Vagina (tissue), 1 donor: ENCODE measurements around a stretch of chr22.

GRCh38 chr22:24275117-24275571 is 4.5 kb downstream of the SPECC1L start:
- PRO-cap = no peak
- RAMPAGE, long total RNA = no peak

GRCh38 chr22:24402359-24402857 is 25.0 kb upstream of the ADORA2A start:
- PRO-cap = no peak
- RAMPAGE, long total RNA = no peak

- PRO-cap = no peak
- RAMPAGE, long total RNA = no peak
These were observed 800 bp upstream of the ADORA2A start for GRCh38 chr22:24426501-24427096.

DNA sequence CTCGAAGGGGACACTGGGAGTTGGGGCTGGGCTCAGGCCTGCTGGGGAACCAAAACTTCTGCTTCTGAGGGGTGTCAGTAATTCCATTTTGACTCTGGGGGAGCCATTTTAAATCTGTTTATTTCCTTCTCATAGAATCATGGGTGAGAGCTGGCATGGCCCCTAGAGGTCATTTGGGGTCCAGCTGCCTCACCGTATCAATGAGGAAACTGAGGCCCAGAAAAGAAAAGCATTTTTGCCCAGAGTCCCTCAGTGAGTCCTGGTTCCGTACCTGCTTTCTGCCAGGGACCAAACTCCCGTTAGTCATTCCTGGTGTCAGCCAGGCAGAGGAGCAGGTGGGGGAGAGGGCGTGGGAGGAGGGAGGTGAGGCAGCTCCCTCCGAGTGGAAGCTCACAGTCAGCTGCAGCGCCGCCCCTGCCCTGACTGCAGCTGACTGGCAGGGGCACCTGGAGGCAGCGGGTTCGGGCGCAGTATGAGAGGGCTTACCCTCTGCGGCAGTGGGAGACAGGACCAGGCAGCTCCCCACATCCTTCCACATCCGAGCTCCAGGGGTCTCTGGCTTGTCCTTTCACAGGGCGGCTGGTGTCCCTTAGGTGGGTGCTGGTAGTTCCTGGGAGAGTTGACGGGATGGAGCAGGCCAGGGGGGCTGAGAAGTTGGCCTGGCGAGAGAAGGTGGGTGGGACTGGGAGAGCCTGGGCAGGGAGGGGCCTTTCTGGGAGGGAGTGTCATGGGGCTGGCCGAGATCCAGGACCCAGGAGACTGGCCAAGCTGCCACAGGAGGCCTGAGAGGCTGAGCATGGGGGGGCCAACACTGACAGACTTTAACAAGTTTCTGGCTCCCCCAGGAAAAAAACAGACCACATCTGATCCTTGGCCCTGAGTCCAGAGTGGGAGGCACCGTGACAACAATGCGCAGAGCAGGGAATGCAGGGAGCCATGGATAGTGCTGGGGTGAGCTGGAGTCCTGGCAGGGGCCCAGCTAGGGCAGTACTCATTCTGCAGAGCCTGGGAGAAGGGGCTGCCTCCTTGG is 4.7 kb downstream of the ADORA2A start:
- PRO-cap = no peak
- RAMPAGE, long total RNA = no peak

GRCh38 chr22:24495608-24496171 is 558 bp downstream of the UPB1 start:
- PRO-cap = no peak
- RAMPAGE, long total RNA = no peak

- PRO-cap = no peak
- RAMPAGE, long total RNA = no peak
These were observed 57.6 kb downstream of the GGT1 start for GRCh38 chr22:24660627-24660982.

- PRO-cap = no peak
- RAMPAGE, long total RNA = no peak
These were observed 45.6 kb downstream of the PIWIL3 start for GRCh38 chr22:24728819-24729434.

DNA sequence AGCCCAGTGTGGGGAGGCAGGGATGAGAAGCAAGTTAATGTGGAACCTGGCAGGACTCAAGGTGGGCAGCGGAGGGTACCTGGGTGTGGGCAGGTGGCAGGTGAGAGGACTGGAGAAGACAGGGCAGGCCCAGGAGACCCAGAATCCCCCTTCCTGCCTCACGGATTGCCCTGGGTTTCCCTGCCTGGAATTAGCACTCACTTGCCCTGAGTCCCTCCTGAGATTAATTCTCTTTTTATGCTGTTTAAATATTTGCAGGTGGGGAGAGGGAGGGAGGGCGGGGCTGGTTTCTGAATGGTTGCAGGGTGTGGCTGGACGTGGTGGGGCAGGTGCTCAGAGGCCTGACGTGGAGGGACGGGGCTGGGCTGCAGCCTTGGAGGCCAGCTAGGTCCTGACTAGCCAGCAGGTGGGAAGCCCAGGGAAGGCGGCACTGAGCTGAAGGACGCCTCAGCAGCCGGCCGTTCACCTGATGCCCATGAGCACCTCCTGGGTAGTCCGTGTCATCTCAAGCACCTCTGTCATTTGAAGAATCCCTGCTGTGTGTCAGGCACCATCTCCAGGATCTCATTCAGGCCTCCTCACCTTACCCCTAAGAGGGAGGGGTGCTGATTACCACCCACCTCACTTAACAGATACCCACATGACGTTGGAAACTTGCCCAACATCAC is 21.2 kb downstream of the SGSM1 start:
- PRO-cap = no peak
- RAMPAGE, long total RNA = no peak

- PRO-cap = no peak
- RAMPAGE, long total RNA = no peak
These were observed 30.8 kb downstream of the KIAA1671 start for GRCh38 chr22:24983217-24983766.

DNA sequence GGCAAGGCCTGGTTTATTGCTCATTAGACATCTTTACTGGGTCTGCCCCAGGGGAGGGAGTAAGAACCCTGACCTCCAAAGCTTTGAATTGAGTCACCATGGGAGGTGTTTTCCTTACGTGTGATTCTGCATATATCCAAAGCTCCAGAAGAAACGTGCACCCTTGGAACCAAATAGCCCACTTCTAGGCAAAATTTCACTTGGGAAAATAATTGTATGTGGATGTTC is 61.3 kb downstream of the KIAA1671 start:
- PRO-cap = no peak
- RAMPAGE, long total RNA = no peak

GRCh38 chr22:25058273-25059141 is 106.0 kb downstream of the KIAA1671 start:
- PRO-cap = no peak
- RAMPAGE, long total RNA = no peak

DNA sequence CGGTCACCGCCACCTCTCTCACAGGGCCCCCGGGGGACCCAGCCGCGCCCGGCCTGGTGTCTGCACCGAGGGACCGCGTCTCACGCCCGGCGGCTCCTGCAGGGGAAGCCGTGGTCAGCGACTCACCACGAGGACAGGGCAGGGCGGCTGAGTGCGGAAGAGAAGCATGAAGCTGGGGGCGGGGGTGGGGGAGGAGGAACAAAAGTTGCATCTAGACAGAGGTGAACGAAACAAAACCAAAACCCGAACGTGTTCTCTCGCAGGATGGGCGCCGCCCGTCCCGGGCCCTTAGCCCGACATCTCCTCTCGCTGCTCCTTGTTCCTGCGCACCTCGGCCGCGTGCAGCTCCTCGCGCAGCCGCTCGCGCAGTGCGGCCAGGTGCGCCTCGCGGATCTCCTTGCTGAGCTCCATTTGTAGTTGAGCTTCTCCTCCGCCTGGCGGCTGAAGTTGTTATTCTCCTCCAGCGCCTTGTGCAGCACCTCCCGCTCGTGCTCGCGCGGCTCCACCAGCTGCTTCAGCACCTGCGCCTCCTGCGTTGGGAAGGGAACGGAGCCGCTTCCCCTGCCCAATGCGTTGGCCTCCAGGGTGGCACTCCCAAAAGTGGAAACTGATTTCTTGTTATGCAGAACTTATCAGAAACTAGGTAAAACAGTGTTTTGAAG is 20.5 kb upstream of the CRYBB3 start:
- PRO-cap = no peak
- RAMPAGE, long total RNA = no peak

- PRO-cap = no peak
- RAMPAGE, long total RNA = no peak
These were observed 158.0 kb upstream of the GRK3 start for GRCh38 chr22:25406522-25406742.

DNA sequence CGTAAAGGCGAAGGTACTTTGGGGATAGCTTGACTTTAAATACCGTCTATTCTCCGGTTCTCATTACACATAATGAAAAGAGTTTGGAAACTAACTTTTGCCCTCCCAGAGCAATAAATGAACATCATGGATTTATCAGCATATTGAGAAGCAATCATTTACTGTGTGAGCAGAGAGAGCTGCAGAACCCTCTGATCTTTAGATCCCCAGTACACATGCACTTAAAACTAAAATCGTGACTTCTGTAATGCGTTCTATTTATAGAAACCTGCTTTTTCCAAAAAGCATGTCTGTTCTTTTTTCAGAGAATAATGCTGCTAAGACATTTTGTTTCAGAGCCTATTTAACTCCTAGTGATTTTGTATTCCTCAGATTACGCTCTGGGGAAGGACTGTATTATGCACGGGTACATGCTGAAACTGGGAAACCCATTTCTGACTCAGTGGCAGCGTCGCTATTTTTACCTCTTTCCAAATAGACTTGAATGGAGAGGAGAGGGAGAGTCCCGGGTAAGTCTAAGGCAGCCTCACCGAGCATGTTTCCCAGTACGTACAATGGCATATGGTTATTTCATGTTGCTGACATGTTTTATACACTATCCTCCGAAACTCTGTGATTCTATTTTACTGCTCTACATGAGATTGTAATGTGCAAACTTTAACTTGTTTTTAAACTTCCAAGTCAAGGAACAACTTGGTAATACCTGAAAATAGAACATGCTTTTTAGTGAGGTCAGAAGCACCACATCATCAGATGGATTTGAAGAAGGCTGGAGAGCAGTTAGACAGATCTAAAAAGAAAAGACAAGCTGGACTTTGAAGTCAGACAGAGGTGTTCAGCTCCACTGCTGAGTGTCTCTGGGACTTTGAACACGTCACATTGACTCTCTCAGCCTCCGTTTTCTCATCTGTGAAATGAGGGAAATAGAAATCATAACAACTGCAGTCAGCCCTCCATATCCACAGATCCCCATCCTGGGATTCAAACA is 23.8 kb upstream of the MYO18B start:
- PRO-cap = no peak
- RAMPAGE, long total RNA = no peak

GRCh38 chr22:25761946-25762706 is 20.1 kb downstream of the MYO18B start:
- PRO-cap = no peak
- RAMPAGE, long total RNA = no peak

GRCh38 chr22:26479118-26479884 is 4.3 kb downstream of the HPS4 start:
- PRO-cap = no peak
- RAMPAGE, long total RNA = no peak

DNA sequence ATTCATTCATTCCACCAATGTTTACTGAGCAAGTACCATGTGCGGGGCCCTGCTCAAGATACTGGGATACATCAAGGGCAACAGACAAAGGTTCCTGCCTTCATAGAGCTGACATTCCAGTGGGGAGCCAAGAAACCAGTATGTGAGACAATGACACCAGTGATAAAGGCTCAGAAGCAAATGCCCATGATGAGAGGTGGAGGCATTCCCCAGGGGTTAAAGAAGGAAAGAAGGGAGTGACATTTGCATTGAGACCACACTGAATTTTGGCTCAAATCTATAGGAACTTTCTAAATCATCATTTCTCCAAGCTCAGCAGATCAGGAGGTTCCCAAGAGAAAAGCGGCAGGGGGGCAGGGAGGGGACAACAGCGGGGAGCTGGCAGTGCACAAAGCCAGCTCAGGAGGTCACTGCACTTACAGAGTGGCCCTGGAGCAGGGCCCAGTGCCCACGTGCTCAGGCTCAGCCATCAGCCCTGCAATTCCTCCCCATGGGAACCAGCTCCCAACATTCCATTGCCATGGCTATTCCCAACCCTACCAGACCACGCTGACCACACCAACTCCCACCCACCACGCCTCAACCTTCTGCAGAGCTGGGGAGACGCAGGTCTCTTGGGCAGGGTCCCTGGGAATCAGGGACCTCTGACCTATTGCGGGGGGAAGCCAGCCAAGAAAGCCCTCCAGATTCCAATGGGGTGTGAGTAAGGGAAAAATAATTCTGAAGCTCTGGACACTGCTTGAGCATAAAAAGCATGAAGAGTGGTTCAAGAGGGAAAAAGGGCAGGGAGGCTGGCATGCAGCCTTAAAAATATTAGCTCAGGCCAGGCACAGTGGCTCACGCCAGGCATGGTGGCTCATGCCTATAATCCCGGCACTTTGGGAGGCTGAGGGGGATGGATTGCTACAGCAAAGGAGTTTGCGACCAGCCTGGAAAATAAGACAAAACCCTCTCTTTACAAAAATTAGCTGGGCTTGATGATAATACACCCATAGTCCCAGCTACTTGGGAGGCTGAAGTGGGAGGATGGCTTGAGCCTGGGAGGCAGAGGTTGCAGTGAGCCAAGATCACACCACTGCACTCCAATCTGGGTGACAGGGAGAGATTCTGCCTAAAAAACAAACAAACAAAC is 38.3 kb upstream of the TFIP11 start:
- PRO-cap = no peak
- RAMPAGE, long total RNA = no peak

GRCh38 chr22:26903480-26903876 is 281.7 kb downstream of the CRYBA4 start:
- PRO-cap = no peak
- RAMPAGE, long total RNA = no peak

GRCh38 chr22:27247555-27248141 is 553.9 kb downstream of the MN1 start:
- PRO-cap = bidirectional peak, plus-strand start at chr22:27247855, minus-strand start at chr22:27247710
- RAMPAGE, long total RNA = no peak

GRCh38 chr22:27793173-27793535 is 8.4 kb downstream of the MN1 start:
- PRO-cap = no peak
- RAMPAGE, long total RNA = no peak